NCI-H460 (cell line): Measurements from ENCODE around the genes USP54, AGAP5 and ZSWIM8.

DNA sequence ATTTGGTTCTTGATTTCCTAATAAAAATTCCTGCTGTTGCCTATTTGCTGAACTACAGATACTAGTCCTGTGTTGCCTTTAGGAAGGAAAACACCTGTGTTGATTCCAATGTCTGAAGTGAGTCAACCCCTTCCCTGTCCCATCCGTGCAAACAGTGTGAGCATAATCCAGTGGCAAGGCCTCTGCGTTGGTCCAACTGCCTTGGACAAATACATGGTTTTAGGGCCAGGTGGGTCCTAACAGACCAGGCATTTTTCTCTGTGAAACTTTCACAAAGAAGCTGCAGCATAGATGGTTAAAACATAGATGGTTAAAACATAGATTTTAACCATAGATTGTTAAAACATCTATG, 1.7 kb downstream of the PLA2G12B start:
RAMPAGE:
- cytosol, long total RNA: no peak
- long total RNA: no peak
- nucleus, long total RNA: no peak

RAMPAGE:
- cytosol, long total RNA: no peak
- long total RNA: no peak
- nucleus, long total RNA: no peak
These were observed 3.3 kb downstream of the NUDT13 start for GRCh38 chr10:73113660-73113861.

RAMPAGE:
- cytosol, long total RNA: no peak
- long total RNA: no peak
- nucleus, long total RNA: no peak
These were observed 21.0 kb downstream of the NUDT13 start for GRCh38 chr10:73131201-73131771.

GRCh38 chr10:73131826-73133244, 22.1 kb downstream of the NUDT13 start:
RAMPAGE:
- cytosol, long total RNA: no peak
- long total RNA: no peak
- nucleus, long total RNA: no peak

RAMPAGE:
- cytosol, long total RNA: no peak
- long total RNA: no peak
- nucleus, long total RNA: no peak
These were observed 2.0 kb downstream of the ECD start for GRCh38 chr10:73165871-73166187.

GRCh38 chr10:73412716-73413915, 742 bp downstream of the ANXA7 start:
RAMPAGE:
- cytosol, long total RNA: no peak
- long total RNA: no peak
- nucleus, long total RNA: no peak

RAMPAGE:
- cytosol, long total RNA: no peak
- long total RNA: no peak
- nucleus, long total RNA: no peak
These were observed 17.6 kb downstream of the PPP3CB start for GRCh38 chr10:73477887-73478869.

RAMPAGE:
- cytosol, long total RNA: no peak
- long total RNA: no peak
- nucleus, long total RNA: no peak
These were observed 5.5 kb downstream of the PPP3CB start for GRCh38 chr10:73490172-73490959.

DNA sequence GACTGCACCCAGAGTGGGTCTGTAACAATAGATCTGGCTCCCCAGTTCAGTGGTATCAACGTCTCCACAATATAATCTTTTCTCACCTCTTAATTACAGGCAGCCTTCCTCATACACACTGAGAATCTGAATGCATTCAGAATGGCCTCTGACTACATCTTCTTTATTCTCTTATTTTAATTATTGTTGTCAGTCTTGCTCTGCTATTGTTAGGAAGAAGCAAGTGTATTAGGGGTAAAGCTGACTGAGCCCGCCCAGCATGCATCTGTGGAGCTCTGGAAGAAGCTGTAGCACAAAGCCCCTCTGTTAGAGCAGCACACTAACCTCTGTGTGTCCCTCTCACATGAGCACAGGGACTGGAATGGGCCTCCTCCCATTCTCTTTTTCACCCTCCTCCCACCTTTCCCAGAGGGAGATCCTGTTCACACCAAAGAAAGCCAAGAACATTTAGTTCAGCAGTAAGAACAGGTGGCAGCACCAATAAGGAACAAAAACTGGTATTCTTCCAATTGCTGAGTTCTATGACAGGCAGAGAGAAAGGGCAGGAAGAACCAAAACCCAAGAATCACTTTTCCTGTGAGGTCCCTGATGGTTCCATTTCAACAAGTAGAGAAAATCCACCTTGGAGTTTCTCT, 37.9 kb downstream of the USP54 start:
RAMPAGE:
- cytosol, long total RNA: no peak
- long total RNA: no peak
- nucleus, long total RNA: no peak

DNA sequence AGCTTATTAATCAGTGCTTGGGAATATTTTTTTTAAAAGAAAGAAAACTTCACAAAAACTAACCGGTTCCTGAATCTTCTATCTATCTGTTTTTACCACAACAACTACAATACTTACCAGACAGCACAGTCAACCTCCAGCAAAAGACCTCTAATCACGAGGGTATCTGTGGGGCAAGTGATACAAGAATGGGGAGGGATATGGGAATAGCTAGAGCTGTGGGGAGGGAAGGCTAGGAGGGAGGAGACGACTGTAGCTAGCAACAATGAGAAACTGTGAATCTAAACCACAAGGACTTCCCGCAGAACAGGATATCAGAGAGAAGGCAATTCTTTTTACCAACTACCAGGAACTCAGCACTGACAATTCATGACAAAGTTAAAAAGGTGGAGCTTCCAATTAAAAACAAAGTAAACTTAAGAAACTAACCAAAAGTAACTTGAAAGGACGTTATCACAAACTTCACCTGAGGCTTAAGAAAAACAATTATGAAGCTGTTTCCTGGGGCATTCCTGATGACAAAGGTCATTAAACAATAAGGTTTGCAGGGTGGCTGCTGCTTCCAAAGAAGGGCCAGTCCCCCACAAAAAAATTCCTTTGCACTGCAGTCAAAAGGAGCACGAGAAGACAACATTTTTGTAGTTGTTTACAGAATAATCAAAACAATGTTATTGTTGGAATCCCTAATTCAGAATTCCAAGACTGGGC, at the start of gene USP54:
Gene USP54 (minus strand): TSS at position 182 of the 708 bp plus-strand sequence.
RAMPAGE:
- cytosol, long total RNA: no peak
- long total RNA: no peak
- nucleus, long total RNA: no peak

RAMPAGE:
- cytosol, long total RNA: no peak
- long total RNA: no peak
- nucleus, long total RNA: no peak
These were observed 5.3 kb upstream of the MYOZ1 start for GRCh38 chr10:73646502-73647098.

RAMPAGE:
- cytosol, long total RNA: no peak
- long total RNA: no peak
- nucleus, long total RNA: no peak
These were observed 6.1 kb upstream of the MYOZ1 start for GRCh38 chr10:73647115-73647951.

GRCh38 chr10:73649833-73650242, 6.0 kb downstream of the SYNPO2L start:
RAMPAGE:
- cytosol, long total RNA: no peak
- long total RNA: no peak
- nucleus, long total RNA: no peak

DNA sequence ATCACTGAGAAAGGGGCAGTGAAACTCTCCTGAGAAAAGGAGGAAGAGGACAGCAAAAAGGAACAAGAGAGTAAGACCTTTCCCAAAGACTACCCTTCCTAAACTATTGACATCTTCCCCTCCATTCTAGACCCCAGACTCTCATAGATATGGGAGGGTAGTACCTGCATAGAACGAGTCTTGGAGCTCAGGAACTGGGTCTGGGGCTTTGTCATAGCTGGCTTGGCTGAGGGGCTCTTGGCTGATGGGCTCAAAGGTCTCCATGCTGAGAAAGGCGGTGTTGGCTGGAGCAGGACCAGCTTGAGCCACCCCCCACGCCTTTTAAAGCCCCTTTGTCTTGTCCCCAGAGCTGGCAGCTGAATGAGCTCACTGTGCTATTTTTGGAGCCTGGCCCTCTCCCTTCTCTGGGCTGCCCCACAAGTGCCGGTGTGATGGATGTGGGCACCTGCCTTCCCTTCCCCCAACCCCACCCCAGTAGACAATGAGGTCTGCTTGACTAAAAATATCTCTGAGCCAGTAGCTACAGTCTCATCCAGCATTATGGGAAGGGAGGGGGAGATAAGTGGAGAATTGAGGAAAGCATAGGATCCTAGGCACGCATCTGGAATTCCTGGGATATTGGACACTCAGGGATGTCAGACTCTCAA, 5.0 kb downstream of the SYNPO2L start:
RAMPAGE:
- cytosol, long total RNA: no peak
- long total RNA: no peak
- nucleus, long total RNA: no peak

RAMPAGE:
- cytosol, long total RNA: no peak
- long total RNA: no peak
- nucleus, long total RNA: no peak
These were observed 4.0 kb upstream of the SYNPO2L start for GRCh38 chr10:73659745-73660257.

GRCh38 chr10:73697327-73698303, at the start of gene AGAP5:
AGAP5 (minus strand) TSS chr10:73698109.
RAMPAGE:
- cytosol, long total RNA: no peak
- long total RNA: no peak
- nucleus, long total RNA: no peak

DNA sequence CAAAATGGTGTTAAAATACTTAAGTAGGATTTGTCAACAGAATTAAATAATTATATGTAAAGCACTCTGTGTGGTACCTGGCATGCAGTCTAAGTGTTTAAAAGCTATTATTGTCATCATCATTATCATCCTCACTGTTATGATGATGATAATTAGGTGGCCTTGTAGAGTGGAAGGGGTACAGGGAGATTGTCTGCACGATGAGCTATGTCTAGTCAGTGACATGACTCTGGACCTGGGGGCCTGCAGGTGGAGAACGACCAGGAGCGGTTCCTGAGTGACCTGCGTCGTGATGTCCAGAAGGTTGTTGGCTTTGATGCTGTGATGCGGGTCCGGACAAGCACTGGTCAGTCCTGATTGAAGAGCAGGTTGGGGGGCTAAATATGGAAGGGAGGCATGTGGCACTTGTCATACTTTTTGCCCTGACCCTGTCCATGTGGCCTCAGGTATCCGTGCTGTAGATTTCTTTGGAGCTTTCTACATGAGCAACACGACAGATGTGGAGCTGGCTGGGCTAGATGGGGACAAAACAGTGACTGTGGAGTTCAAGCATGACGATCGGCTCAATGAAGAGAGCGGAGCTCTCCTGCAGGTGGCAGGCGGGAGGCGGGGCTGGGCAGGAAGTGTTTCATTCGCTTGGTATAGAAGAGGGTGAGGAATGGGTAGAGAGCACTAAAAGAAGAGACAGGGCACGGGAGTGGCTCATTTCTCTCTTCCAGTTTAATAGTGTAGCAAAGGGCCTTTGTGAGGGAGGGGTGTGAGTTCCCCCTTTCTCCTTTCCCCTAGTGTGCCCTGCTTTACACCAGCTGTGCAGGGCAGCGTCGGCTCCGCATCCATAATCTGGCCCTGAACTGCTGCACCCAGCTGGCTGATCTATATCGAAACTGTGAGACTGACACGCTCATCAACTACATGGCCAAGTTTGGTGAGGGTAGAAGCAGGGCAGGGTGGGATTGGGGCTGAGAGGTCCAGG, 3.2 kb upstream of the FUT11 start:
RAMPAGE:
- cytosol, long total RNA: no peak
- long total RNA: no peak
- nucleus, long total RNA: no peak

RAMPAGE:
- cytosol, long total RNA: no peak
- long total RNA: no peak
- nucleus, long total RNA: no peak
These were observed 1.4 kb downstream of the FUT11 start for GRCh38 chr10:73773290-73774035.

RAMPAGE:
- cytosol, long total RNA: no peak
- long total RNA: no peak
- nucleus, long total RNA: no peak
These were observed 922 bp upstream of the CHCHD1 start for GRCh38 chr10:73780643-73781608.

RAMPAGE:
- cytosol, long total RNA: no peak
- long total RNA: no peak
- nucleus, long total RNA: no peak
These were observed at the start of gene ZSWIM8 for GRCh38 chr10:73784764-73785694. ZSWIM8 (plus strand) TSS chr10:73785606.